Mesenchymal stem cell of the bone marrow (primary cell): ENCODE measurements around a stretch of chr6.

GRCh38 chr6:14128885-14129604, 11.5 kb downstream of the CD83 start:
- CAGE, long polyA plus RNA = no peak

GRCh38 chr6:14135145-14135748, 17.7 kb downstream of the CD83 start:
- CAGE, long polyA plus RNA = no peak

DNA sequence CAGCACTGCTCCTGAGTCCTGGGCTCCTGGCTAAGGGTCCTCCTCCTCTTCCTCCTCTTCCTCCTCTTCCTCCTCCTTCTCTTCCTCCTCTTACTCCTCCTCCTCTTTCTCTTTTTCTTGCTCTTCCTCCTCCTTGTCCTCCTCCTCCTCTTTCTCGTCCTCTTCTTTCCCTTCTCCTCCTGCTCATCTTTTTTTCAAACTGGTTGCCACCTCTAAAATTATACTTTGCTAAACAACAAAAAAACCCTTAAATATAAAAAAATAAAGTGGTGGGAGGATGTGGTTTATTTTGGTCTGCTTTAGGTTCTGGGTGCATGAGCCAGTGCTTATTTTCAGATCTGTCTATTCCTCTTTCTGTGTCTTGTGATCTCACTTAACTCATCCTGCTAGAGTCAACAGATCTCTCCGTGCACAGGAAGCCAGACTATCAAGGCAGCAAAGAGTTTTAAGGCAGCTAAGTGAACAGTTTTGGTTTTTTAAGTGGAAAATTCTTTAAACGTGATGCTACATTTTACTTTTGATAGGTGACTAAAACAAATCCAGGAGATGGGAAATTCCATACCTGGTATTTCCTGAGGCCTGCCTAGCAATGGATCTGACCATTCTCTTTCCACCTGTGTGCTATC, 159.4 kb downstream of the CD83 start:
- CAGE, long polyA plus RNA = no peak

DNA sequence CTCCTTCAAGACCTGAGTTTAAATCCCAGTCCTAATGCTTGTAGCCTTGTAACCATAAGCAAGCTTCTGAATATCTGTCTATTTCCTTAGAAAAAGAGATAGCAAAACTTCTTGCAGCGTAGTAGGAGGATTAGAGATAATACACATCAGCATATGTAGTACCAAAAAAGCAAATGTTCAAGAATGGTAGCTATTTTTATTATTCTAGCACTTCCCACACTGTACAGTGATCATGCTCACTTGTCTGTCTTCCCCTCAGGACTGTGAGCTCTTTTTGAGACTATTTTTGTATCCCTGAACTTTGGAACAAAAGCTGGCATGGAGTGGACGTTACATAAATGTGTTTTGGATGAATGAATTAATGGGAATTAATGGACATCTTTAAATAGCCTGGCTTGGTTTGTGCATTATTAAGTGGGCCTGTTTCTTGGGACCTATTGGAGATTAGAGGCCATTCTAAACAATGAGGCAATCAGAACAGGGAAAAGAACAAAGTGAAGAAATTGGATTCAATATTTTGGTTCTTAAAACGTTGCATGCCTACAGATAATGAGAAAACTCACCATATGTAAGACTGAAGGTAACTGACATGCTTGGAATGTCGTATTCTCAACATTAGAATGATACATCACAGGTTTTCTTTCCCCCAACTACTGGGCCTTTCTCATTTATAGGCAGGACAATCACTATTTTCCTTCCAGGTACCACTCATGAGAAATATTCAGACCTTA, 243.8 kb downstream of the CD83 start:
- CAGE, long polyA plus RNA = no peak

GRCh38 chr6:14621953-14622414, 504.4 kb downstream of the CD83 start:
- CAGE, long polyA plus RNA = no peak

DNA sequence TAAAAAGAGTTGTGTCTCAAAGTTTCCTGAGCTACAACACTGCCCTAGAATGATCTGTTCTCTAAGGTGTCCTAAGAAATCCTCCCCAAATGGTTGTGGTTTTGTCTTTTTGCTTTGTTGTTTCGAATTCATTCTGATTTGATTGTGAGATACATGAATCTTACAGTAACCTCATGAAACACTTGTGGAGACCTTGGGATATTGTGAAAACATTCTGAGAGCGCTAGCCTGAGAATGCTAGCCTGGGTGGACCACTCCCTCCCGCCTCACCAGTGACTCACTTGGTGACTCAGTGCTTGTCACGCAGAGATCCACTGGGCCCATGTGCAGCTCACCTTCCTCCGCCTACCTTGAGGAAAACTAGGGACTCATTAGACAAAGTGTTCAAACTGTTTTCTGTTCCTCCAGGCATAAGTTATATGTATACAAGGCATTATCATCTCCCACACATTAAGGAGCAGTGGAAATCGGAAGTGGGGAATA, 502.0 kb upstream of the JARID2 start:
- CAGE, long polyA plus RNA = no peak

GRCh38 chr6:14777486-14778086, 468.3 kb upstream of the JARID2 start:
- CAGE, long polyA plus RNA = no peak

DNA sequence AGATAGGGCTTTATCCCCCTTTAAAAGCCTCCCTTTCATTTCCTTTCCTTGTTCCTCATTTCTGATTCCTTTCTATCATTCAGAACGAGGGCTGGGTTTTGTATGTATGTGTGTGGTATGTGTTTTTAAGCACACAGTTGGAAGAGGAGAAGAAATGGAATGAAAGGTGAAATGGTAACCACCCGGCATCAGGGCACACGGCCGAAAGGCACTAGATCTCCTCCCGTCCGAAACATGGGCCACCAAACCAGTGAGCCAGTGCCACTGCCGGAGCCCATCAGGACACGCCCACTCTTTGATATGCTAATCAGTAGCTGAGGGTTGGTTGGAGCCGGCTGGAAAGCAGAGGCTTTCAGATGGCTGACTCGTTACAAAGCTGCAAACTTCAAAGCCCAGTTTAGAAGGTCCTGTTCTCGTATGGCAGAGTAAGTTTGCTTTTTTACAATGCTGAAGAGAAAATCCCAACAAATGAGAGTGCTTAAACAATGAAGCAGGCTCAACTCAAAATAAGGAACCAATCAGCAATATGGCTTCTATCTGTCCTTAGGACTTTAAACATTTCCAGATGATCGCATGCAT, 228.5 kb upstream of the JARID2 start:
- CAGE, long polyA plus RNA = no peak

DNA sequence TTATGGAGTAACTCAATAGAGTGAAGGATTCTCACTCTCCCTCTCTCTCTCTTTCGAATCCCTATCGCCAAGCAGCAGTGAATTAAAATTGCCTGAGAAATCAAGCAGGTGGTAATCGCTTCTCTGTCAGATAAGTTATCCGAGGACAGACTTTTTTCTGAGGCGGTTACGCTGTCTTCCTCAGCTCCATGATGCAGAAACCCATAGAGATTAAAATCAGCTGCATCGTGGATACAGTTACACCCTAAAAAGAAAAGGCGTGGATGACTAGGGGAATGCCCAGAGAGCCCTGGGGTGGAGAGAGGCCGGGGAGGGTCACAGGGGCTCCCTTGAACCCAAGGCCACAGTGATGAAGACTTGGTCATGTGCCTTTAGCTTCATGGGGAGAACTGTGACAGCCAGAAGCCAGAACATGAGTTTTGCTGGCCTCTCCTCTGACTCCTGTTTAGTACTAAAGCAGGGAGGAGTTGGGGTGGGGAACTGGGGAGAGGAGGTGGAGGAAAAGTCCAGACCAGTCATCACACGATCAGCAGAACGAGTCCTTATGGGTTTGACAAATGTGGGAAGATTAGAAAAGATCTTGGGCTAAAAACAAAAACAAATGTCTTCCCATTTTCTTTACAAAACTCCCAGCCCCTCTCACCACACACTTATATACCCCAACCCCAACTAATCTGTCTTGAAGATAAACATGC, 138.7 kb upstream of the JARID2 start:
- CAGE, long polyA plus RNA = no peak

DNA sequence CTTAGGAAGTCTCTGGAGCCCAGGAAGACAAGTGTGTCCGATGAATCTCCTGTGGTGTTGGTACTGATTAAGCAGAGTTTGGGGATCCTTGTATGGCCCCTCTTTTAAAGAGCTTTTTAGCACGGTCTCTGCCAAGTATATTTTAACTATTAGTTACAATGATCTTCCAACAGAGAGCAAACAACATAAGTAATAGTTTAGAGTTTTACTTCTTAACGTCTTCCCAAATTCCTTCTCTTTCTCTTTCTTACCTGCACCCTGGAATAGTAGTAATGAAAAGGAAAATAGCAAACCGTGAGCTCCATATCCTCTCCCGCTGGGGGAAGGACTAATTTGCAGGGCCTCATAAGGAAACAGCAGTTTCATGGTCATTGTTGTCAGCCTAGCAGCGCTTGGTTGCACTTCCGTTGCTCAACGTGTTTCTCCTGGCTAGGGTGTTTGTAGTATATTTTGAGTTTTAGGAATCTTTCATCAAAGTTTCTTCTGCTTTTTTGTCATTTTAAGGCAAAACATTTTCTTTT, 20.3 kb downstream of the JARID2 start:
- CAGE, long polyA plus RNA = no peak

GRCh38 chr6:15292622-15292889, 46.7 kb downstream of the JARID2 start:
- CAGE, long polyA plus RNA = no peak

DNA sequence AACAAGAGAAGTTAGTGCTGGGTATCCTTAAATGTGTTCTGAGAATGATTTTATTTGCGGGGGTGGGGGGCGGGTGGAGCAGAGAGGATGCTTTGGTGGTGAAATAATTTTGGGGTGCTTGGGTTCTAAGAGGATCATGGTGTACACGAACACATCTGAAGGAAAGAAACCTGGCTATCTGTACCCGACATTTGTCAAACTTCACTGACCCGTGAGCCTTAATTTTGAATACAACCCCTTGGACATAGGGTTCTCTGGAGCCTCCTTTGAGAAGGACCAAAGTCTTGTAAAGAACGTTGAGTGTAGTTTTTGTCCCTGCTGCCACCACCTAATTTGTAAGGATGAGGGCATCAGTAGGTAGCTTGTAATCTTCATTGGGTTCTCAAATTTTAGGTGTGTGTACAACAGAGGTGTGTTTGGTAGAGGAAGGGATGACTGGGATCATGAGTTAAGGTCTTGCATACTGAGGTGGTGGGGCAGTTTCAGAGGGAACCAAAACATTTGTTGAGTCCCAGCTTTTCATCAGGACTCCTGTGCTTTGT, 53.1 kb downstream of the JARID2 start:
- CAGE, long polyA plus RNA = no peak

DNA sequence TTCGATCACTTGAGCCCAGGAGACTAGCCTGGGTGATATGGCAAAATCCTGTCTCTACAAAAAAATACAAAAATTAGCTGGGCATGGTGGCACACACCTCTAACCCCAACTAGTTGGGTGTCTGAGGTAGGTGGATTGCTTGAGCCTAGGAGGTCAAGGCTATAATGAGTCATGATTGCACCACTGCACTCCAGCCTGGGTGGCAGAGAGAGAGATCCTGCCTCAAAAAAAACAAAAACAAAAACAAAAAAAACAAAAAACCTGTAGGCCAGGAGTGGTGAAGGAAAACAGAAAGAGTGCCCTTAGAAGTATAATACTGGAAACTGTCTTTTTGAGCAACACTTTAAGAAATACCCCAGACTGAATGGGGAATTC, 85.2 kb downstream of the JARID2 start:
- CAGE, long polyA plus RNA = no peak

- CAGE, long polyA plus RNA = no peak
Observed at GRCh38 chr6:15359476-15359792, 113.6 kb downstream of the JARID2 start.

- CAGE, long polyA plus RNA = no peak
Observed at GRCh38 chr6:15399424-15399787, 153.5 kb downstream of the JARID2 start.

DNA sequence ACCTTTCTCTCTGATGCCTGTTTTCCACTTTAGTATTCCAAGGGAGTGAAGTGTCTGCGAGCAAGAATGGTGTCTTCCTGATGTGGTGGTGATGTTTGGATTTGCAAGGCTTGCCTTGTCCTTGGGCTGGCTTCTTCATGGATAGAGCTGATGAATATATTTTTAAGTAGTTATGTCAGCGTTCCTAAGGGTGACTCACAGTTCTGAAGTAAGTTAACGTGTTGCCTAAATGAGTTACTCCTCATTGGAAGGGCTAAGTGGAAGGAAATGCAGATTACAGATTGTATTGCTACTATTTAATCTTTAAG, 197.2 kb downstream of the JARID2 start:
- CAGE, long polyA plus RNA = no peak

DNA sequence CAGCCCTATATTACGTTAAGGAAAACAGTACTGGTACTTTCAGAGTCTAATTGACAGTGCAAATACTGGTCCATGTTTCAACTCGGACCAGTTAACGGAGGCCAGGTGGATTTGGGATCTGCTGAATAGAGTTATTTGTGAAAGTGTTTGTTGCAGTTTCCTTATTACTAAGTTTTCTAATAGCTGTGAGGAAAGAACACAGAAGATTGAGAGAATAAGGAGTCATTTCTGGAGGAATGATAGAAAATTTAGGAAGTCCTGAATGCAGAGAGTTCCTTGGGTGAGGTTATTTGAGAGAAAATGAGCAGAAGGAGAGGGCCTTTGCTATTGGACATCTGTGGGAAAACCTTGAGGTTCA, 206.7 kb downstream of the JARID2 start:
- CAGE, long polyA plus RNA = no peak

DNA sequence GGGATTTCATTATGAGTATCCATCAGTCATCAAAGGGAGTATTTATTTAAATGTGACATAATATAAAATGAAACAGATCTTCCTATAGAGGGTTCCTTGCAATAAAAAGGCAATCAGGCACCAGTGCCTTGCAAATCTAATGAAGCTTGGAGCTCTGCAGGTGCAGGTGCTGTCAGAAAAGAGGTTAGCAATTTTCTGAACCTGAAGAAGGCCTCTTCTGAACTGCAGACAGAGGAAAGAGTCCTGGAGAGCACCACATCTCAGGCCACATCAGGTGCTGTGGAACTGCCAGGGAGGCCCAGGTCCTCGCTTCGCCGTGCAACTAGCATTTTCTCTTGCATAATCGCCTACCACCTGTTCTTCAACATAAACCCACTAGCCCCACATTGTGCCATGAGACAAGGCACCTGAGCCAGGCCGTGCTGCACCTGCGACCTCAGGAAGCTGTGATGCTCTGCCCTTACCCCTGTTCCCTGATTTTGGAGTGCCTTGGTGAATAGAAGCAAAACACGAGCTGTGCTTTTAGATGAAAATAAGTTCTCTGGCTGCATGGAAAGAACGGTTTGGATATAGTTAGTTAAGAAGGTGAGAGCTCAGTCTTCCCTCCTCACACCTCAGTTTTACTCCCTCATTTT, 187.5 kb downstream of the DTNBP1 start:
- CAGE, long polyA plus RNA = no peak

- CAGE, long polyA plus RNA = no peak
Observed at GRCh38 chr6:15517476-15518301, 145.1 kb downstream of the DTNBP1 start.

- CAGE, long polyA plus RNA = no peak
Observed at GRCh38 chr6:15520422-15521107, 142.3 kb downstream of the DTNBP1 start.